Mesenchymal stem cell of Wharton's jelly (primary cell): ENCODE results near the gene FAM174A.

DNA sequence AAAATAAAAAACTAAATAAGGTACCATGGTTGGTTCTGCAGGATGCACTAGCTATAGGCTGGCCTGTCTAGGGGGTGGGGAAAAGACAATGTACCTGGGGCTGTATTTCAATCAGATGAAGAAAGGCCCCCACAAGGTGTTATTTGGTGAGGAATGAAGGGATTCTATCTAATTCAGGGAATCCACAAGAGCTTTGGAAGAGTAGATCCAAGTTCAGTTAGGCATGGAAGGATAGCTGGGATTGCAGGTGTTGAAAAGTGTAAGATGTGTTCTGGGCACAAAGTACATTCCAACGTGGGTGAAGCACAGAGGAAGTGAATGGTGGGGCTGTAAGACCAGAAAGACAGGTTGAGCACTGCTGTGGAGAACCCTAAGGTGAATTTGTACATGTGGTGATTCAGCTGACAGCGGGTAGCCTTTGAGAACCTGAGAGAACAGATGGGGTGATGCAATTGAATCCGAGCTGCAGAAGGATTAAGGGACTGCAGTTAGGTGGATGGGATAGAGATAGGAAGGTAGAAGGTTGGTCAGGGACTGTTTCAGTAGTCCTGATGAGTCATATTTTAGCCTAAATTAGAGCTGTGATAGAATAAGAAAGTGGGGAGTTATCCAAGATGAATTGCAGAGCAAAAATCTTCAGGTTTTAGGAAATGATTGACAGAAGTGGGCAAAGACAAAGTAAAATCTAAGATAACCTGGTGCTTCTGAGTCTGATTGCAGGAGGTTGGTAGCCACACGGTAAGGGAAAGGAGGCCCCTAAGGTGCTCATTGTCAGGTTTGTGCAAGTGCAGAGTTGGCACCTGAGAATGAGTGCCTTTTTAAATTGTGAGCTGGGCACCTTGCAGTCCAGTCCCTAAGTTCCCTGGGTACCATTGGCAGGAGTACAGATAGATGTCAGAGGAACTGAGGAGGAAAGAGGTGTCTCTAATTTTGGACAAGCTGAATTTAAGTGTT lies 72.0 kb downstream of the CAST start:
- CAGE, long polyA plus RNA = no peak

DNA sequence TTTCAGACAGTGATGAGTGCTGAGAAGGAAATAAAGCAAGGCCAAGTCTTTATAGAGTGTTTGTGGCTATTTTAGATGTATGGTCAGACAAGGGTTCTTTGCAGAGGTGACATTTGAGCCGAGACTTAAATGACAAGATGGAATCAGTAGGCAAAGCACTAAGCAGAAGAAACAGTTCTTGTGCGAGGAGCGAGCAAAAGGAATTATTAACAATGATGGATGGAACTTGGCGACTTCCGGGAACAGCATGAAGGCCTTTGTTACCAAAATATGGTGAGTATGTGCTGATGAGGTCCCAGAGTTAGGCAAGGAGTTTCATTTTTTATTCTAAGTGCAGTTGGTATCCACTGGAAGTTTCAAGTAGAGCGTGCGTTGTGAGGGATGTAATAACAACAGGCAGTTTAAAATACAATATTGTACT lies 1.6 kb upstream of the LNPEP start:
- CAGE, long polyA plus RNA = no peak

DNA sequence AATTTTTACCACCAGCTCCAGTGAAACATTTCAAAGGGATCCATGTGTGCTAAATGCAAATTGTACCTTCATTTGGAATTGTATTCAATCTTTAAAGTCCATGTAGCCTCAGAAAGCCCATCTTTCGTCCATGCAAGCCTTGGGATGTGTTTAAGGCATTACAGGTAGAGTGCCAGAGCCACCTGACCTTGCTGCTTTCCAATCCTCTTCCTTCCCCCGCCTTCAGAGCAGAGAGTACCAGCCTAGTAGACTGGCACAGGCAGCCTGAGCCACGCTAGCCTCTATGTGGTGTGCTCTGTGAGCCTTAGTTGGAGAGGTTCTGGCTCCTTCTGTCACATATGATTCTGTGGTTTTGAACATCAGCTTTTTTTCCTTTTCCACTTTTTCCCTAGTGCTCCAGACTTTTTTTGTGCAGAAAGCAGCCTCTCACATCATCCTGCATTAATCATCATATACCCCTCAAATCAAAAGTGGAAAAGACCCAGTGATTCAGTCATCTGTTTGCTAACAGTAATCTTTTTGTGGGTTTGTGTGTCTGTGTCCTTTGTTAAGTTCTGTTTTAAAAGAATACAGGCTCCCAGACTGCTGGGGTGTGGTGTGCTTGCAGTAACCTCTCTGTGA lies 664.0 kb upstream of the RGMB start:
- CAGE, long polyA plus RNA = no peak

DNA sequence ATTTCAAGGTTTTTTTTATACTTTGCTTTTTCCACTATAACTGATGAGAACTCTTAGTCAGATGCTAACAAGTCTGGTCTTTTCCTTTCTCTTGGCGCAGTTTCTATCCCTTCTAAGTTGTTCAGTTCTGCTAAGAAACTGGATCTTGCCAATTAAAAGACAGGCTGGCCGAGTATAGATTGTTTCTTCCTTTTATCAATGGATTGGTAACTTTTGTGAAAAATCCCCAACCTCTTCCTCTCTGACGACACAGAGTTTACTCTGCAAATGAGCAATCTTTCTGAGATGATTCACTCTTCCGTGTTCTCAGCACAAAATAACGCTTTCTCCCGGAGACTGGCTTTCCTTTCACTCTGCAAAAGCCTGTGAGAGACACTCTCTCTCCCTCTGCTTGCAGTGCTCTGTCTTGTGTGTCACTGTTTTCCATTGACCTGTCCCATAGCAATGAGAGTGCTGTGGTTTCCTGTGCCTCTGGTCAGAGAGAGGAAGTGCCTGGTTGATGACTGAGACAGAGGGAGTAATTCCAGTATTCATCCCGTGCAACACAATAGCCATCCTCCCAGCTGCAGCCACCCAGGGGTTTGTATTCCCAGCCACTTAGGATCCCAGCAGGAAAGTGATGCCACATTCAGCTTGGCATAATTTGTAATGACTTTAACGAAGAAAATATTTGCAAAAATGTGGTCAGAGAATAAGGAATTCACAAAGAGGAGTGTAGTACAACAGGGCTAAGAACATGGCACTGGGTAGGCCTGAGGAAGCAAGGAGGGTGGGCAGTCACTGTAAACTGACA lies 463.7 kb upstream of the RGMB start:
- CAGE, long polyA plus RNA = no peak

DNA sequence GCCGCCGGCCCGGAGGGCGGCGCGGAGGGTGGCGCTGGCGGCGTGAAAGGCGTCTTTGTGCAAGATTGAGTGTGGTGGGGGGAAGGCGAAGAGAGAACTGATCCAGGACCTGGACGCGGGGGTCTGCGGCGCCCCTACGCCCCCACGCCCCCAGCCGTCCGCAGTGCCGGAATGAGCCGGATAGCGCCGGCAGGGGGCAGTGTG lies 4.5 kb upstream of the RGMB start:
- CAGE, long polyA plus RNA = no peak

- CAGE, long polyA plus RNA = no peak
Observed at GRCh38 chr5:99037799-99038291, 109.0 kb upstream of the CHD1 start.

GRCh38 chr5:100535138-100536028 lies at the start of gene FAM174A:
Gene FAM174A (plus strand): TSS chr5:100535374.
- CAGE, long polyA plus RNA = start-site peak on the plus strand at chr5:100535380-100535435, 56 and 84 reads in 2 replicates

DNA sequence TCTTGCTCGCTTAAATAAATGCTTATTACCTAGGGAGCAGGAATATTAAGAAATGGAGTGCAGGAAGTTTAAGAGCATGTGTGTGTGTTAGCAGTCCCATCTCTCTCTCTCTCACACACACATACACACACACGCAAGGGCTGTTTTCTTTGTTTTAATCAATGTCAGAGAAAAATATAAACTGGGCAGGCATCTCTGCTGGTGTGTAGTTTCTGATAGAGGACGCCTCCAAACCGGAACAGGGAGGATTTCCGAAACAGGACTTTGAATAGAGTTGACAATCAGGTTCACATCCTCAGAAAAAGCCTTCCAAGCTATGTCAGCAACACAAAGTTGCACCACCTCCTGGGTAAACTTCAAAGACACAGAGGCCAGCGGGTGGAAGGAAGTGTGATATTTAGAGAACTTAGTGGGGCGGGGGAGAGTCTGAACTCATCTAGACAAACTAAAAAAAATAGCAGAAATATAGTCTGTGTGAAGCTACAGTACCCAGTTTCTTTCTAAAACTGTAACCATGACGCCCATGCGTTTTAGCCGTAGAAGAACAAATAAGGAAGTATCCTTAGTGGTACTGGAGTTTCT lies 1.2 kb downstream of the ST8SIA4 start:
- CAGE, long polyA plus RNA = no peak

GRCh38 chr5:102758925-102759324 lies 3.8 kb downstream of the PAM start:
- CAGE, long polyA plus RNA = no peak

DNA sequence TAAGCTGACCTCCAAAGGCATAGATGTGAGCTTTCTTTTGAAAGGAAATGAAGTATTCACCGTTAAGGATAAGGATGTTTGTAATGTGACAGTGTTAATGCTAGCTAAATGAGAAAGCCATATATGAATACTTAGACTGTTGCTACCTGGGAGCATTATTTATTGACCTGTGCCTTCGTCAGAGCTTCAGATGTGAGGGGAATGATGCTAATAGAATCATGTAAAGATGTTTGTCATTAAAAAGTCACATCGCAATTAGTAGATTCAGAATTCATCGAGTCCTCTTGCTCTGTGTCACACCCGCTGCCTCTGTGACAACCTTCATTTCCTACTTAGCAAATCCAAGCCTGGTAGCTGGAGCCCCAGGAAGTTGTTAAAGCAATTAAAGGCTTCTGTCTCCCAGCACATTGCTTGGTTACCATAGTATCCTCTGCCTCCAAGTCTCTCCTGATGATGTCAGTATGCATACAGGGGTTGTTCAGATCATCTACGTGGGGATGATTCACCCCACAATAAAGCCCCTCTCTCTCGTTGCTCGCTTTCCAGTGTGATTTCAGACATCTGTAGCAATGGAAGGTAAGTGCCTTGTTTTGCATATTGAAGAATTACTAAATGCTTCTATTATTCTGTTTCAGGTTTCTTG lies 52.7 kb downstream of the PAM start:
- CAGE, long polyA plus RNA = no peak

GRCh38 chr5:102865546-102866401 lies 110.7 kb downstream of the PAM start:
- CAGE, long polyA plus RNA = no peak

DNA sequence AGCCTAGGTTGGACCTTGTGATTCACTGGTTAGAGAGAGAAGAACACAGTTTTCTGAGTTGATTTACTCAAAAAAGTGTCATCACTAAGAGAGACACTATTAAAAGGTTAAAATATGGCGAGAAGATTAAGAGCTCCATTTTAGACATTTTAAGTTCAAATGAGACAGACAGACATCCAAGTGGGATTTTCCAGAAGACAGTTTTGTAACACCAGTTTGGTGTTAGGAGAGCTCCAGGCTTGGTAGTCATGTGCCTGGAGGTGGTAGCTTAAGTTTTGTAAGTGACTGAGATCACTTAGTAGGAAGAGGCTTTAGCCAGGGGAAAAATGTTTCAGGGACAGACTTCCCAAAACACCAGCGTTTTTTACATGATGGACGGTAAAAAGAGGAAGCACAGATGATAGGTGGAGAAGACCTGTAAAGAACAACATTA lies 150.3 kb downstream of the GIN1 start:
- CAGE, long polyA plus RNA = no peak

DNA sequence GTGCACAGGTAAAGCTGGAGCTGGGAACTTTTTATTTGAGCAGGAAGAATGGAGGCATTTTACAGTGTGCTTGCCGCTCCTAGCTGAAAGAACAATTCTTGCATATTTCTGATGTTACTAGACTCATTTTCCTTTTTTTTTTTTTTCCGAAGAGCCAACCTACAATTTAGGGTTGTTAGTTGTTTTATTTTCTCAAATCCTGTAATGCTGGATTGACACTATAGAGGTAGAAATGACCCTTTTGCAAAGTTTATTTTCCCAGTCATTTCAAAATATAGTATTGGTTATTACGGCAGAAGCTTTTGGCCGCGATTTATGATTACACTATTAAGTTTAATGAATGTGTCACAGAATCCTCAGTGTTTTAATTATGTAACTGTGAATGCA lies 1.5 kb downstream of the MACIR start:
- CAGE, long polyA plus RNA = no peak

DNA sequence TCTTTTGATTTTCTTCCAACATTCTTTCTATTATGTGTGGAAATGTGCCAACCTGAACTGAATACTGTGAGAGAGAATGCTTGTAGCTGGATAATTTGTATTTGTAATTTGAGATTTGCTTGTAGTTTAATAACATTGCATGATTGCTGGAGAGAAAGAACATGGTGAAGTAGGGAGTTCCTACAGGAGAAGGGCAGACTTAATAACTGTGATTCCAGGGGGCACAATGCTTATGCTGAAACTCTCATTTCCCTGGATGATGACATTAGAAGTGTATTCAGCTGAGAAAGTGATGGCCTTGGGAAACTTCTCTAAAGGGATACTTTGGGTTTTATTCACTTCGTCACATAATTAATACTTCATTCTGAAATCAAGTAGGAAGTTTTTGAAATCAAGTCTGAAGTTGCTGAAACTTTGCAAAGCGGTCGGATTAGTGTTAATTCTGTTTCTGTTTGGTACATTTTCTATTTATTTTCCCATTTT lies 978.1 kb upstream of the NUDT12 start:
- CAGE, long polyA plus RNA = no peak

GRCh38 chr5:107365206-107366334 lies 305.2 kb downstream of the EFNA5 start:
- CAGE, long polyA plus RNA = no peak

DNA sequence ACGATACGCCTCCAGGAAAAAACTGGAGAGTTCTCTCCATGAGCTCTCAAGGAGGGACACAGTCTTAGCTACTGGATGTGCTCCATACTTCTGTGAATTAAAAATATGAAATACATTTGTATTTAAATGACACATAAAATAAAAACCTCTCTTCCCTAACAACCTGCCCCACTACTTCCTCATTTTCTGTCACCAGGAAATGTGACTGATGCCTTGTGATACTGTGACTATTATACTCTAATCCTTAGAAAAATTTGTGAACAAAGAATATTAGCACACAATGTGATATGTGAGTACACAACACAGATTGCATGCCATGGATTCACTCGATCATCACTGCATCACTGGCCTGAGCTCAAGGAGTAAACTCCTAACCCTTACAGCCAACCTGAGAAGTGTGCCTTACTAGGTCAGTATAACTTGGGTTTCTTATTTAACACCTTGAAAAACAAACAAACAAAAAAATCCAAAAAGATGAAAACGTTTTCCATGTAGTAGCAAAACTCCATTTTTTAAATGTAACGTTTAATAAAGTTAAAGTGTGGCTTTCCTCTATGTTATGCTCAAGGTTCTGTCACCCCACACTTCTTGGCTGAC lies 280.9 kb downstream of the EFNA5 start:
- CAGE, long polyA plus RNA = no peak

DNA sequence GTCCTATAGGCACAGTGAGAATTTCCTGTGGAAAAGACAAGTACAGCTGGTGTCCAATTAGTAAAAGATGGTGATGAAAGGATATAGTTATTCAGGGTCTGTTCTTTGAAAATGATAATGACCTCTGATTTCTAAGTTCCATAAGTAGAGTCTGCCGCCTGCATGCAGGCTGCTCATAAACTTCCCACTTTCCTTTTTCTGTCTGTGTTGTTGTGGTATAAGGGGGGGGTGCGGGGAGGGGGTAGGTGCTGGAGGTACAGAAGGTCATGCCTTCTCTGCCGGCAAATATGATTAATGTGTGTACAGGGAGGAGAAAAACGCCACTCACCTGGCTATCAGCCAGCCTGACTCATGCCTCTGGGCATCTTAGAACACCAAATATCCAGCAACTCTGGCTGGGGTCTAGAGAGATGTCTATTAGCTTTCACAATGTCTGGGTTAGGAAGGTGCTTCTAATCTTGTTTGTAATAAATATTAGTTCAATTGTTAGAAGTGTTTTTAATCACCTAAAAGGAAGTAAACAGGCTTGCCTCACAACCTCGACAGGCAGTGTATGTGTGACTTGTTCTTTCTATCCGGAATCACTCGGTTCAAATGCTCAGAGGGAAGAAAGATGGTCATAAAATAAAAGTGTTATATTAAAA lies 128.3 kb downstream of the EFNA5 start:
- CAGE, long polyA plus RNA = no peak

- CAGE, long polyA plus RNA = no peak
Observed at GRCh38 chr5:107551967-107552661, 118.6 kb downstream of the EFNA5 start.

DNA sequence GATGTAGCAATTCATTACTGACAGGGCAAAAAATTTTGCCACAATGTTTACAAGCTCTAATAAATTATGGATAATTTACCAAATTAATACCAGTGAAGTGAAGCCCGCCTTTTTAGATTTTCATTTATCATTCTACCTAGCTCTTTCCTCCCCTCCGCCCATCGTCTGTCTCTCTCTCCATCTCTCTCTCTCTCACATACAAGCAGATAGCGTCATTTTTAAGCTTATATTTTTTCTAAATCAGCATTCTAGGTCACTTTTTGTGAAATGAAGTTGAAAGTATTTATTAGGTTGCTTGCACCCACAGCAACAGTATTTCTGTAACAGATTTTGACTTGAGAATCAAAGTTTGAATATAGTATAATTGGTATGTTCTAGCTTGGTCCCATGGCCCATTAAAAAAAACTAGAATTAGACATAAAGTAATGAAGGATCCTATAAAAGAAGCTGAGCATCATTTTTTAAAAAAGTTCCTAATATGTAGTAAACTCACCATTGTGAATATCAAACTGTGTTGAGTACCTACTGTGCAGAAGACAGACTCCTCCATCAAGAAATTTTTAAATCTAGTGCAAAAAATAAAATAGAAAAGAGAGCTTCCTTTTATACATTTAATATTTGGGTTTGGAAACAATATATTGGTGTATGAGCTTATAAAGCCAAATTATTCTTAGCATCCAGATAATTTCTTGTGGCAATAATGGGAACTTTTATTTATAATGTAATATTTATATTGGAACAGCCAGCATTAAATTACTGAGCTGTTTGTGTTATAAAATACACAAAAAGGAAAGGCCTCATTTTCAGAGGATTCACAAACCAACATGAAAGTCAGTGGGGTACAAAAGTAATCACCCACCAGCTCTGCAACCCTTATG lies 108.3 kb downstream of the EFNA5 start:
- CAGE, long polyA plus RNA = no peak

DNA sequence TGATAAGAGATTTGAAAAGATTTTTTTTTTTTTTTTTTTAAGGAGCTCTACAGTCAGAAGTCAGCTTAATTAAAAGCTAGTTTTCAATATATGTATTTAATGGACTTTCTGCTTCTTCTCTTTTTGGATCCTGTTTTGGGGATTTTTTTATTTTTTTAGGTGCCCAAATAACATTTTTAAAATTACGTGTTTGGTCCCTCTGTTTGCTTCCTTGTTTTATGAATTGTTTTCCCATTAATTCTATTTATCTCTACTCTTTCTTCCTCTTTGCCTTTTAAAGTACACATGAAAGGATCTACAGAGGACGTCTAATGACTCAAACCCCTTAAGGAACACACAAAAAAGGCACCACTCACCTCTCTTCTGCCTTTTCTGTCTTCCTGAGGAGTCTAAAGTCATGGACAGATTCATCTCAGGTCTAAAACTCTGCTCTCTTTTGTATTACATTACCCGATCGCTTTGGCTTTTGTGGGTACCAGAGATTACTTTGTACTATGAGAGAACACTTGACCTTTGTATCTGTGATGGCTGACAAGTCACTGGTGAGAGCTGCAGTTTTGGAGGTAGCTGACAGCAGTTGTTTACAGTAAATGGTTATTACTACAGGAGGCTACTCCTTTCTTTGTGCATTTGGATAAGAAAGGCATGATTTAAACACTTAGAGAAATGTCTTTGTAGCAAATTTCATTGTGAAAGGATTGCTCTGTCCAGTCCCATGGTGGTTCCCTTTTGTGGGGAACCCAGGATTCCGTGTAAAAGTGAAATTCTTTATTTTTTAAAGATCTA lies 307.4 kb downstream of the FBXL17 start:
- CAGE, long polyA plus RNA = no peak